ENCODE data around the genes PTPRN and GMPPA.

DNA sequence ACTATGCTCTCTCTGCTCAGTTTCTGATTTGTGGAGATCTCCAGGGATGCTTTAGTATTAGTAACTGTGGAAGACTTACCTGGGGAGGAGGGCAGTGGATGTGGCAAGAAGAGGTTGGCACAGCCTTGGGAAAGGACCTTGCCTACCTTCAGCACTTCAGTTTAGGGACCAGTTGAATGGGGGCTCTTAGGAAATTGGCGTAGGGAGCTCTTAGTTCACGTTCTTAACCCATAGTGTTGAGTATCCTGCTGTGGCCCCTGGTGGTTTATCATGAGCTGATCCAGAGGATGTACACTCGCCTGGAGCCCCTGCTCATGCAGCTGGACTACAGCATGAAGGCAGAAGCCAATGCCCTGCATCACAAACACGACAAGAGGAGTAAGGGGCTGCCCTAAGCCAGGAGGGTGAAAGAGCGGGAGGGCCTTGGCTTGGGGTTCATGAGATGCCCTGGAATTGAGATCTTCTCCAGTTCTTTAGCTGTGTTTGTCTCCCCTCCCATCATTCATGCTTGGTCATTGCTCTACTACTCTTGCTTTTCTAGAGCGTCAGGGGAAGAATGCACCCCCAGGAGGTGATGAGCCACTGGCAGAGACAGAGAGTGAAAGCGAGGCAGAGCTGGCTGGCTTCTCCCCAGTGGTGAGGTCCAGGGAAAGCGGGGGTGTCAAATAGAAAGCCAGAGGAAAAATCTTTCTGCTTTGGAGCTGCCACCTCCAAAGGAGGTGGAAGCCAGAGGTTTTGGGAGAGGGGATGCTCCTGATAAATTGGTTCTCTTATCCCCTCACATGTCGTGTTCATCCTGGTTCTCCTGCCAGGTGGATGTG is 3.0 kb downstream of the RETREG2 start:
- PRO-cap, result no peak

- PRO-cap, result no peak
Observed at GRCh38 chr2:219200458-219201288, 5.9 kb upstream of the ZFAND2B start.

- PRO-cap, result no peak
Observed at GRCh38 chr2:219244905-219245287, 348 bp downstream of the GLB1L start.

DNA sequence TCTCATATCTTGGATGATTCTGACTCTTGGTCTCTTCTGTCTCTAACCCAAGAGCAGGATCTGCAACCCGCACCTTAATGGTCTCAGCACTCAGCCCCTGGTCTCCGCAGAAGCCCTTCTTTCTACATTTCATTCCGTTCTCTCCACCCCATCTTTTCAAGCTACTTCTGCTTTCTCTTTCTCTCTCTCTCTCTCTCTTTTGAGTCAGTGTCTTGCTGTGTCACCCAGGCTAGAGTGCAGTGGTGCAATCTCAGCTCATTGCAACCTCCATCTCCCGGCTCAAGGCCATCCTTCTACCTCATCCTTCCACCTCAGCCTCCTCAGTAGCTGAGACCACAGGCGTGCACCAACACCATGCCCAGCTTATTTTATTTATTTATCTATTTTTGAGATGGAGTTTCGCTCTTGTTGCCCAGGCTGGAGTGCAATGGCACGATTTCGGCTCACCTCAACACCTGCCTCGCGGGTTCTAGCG is 1.2 kb upstream of the TUBA4A start:
- PRO-cap, result no peak

DNA sequence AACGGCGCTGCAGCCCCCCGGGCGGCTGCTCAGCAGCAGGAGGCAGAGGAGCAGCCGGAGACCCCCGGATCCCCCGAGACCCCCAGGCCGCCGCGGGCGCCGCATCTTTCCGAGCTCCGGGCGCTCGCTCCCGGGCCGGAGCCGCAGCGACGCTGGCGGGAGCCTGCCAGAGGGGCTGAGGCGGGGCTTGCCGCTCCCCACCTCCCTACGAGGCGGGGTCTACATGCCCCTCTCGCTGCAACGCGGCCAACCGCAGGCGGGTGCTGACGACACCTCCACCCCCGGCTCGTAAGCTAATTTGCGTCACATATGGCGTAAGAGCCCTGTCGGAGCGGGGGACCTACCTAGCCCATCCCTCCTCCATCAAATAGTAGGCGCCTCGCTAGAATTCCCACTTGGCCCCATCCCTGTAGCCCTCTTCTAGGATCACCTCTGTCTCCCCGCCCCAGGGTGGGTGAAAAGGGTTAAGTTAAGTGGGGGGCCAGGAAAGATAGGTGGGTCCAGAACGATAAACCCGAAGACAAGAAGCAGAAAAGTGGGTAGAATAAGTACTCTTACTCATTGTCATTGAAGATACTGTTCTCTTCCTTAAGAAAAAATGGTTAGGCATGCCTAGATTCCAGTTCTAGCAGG is at the start of gene PTPRN:
PTPRN (minus strand) TSS at position 174 of the 633 bp plus-strand sequence.
- PRO-cap, result no peak

- PRO-cap, result no peak
Observed at GRCh38 chr2:219404206-219405494, 13.5 kb upstream of the DES start.

GRCh38 chr2:219415907-219416626 is 2.1 kb upstream of the DES start:
- PRO-cap, result no peak

DNA sequence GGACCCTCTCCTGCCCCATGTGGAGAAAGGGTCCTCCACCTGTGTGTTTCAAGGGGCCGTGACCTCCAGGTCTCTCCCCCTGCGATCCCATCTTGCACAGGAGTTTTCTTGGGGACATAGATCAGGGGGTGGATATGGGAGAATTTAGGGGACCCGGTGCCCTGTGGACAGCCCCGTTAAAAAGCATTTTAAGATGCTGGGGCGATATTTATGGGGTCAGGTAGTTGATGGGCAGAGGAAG is 889 bp downstream of the DES start:
- PRO-cap, result no peak

GRCh38 chr2:219423015-219423483 is 4.9 kb downstream of the DES start:
- PRO-cap, result no peak

DNA sequence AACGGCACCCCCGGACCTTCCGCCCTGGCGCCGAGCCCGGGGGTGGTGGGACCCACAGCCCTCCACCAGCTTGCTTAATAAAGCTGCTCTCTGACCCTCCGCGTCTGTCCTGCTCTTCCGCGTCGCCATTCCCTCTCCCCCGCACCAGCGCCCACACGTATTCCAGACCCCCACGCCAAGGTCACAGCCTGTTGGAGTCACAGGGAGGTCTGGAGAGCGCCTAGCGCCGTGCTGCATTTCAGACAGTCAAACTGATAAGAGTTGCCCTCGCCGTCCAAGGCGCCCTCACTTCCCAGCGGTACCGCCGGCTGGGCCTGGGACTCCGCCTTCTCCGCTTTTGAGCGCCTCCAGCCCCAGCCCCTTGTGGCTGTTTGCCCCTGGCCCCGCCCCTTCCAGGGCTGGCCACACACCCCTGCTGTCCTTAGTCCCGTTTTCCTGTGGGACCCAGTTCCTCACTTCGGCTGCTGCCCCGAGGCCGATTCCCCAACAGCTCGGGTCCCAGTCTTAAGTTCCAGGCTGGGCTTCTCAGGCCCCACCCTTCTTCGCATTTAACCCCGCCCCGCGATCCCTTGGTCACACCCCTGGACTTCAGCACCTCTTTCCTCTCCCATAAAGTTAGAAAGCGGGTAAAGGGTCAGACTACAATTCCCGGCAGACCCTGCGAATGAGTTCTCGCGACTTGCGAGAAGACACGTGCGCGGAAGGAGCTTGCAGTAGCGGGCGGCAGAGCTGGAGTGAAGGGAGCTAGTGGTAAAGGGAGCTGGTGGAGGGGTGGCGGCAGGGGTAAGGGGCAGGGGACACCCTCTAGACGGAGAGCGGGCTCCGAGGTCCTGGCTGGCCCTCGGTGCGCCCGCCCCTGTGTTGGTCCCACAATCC is at the start of gene GMPPA:
GMPPA (plus strand) TSS at position 703 of the 876 bp plus-strand sequence.
- PRO-cap, result bidirectional peak, plus-strand start at position 713 of the sequence, minus-strand start at position 488 of the sequence

GRCh38 chr2:219501398-219502439 is 3.0 kb downstream of the GMPPA start:
- PRO-cap, result no peak

- PRO-cap, result no peak
Observed at GRCh38 chr2:219626878-219627367, 507 bp upstream of the SLC4A3 start.

GRCh38 chr2:219630101-219630944 is 2.9 kb downstream of the SLC4A3 start:
- PRO-cap, result no peak

GRCh38 chr2:220975113-220975429 is 597.0 kb downstream of the EPHA4 start:
- PRO-cap, result no peak

- PRO-cap, result no peak
Observed at GRCh38 chr2:221520038-221520501, 52.0 kb downstream of the EPHA4 start.

DNA sequence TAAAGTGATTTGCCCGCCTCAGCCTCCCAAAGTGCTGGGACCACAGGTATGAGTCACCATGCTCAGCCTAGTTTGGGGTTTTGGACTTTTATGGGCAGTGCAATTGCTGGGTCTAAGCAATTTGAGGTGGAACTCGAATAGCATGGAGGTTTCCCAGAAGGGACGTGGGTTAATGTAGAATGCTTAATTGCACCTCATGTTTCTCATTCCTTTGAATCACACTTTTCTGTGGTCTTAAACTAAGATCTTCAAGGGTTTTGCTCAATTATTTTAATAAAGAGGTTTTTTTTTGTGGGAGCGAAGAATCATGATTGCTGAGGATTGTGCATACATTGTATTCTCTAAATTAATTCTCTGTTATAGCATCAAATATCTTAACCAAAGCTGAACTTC is 102.4 kb upstream of the EPHA4 start:
- PRO-cap, result no peak

- PRO-cap, result no peak
Observed at GRCh38 chr2:222876592-222877539, 16.0 kb downstream of the ACSL3 start.

- PRO-cap, result no peak
Observed at GRCh38 chr2:222994109-222994775, 57.7 kb upstream of the KCNE4 start.

DNA sequence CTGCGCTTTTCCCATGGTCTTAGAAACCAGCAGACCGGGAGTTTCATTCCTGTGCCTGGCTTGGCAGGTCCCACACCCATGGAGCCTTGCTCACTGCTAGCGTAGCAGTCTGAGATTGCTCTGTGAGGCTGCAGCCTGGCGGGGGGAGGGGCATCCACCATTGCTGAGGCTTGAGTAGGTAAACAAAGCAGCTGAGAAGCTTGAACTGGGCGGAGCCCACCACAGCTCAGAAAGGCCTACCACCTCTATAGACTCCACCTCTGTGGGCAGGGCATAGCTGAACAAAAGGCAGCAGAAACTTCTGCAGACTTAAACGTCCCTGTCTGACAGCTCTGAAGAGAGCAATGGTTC is 271.4 kb downstream of the SCG2 start:
- PRO-cap, result no peak

GRCh38 chr2:223698401-223698829 is 96.3 kb upstream of the SCG2 start:
- PRO-cap, result no peak